Hepatocyte (in vitro differentiated cells and primary cell): ENCODE measurements around the gene SRSF5.

- RAMPAGE, long total RNA = no peak
- RRBS = no CpG with 5 or more reads among the region's 2 CpGs
Measured at GRCh38 chr14:69637789-69638087, 26.3 kb downstream of the SUSD6 start.

- RAMPAGE, long total RNA = no peak
- RRBS = no CpG with 5 or more reads among the region's 3 CpGs
Measured at GRCh38 chr14:69664165-69664364, 52.7 kb downstream of the SUSD6 start.

DNA sequence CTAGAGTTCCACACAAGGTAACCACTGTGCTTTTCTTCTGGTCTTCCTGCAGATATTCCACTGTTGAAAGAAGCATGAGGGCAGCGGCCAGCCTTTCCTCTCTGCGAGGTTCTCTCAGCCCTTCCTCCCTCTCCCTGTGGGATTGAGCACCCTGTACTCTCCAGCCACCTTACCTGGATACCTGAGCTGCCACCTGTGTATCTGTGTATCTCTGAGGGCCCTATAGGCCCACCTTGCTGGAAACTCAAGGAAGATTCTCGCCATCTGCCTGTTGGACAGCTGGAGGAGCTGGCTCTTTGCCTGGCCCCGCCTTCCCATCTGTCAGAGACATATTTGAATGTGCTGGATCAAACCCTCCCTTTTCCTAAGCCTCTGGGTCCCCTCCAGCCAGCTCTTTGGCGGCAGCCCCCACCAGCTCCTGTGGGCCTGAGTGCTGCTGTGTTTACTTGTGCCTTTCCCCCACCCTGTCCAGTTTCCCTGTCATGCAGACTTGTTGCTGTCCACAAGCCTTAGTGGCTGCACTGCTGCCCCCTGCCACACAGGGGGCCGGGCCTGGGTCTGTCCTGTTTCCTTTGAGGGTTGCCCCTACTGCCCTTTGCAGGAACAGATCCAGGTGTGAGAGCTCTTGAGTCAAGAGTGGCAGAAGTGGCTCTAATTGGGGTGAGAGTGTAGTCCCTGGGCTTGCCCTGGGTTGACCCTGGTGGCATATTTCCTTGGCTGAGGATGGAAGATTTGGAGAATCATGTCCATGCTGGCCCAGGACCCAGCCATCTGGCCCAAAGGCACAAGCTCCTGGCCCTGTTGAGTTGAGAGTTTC lies 55.8 kb upstream of the SRSF5 start:
- RAMPAGE, long total RNA = no peak
- RRBS = no CpG with 5 or more reads among the region's 6 CpGs

- RAMPAGE, long total RNA = start-site peak on the plus strand at chr14:69767096-69767196, 2,300 and 799 reads in 2 replicates
- RRBS = 1% methylated on average over 11 of the region's 36 CpGs
Measured at GRCh38 chr14:69766765-69767252, at the start of gene SRSF5. Gene SRSF5 (plus strand): TSS chr14:69767142.

- RAMPAGE, long total RNA = no peak
- RRBS = no CpG with 5 or more reads among the region's 4 CpGs
Measured at GRCh38 chr14:69772435-69772728, 5.4 kb downstream of the SRSF5 start.

GRCh38 chr14:69779522-69780587 lies 12.9 kb downstream of the SRSF5 start:
- RAMPAGE, long total RNA = no peak
- RRBS = no CpG with 5 or more reads among the region's 7 CpGs

DNA sequence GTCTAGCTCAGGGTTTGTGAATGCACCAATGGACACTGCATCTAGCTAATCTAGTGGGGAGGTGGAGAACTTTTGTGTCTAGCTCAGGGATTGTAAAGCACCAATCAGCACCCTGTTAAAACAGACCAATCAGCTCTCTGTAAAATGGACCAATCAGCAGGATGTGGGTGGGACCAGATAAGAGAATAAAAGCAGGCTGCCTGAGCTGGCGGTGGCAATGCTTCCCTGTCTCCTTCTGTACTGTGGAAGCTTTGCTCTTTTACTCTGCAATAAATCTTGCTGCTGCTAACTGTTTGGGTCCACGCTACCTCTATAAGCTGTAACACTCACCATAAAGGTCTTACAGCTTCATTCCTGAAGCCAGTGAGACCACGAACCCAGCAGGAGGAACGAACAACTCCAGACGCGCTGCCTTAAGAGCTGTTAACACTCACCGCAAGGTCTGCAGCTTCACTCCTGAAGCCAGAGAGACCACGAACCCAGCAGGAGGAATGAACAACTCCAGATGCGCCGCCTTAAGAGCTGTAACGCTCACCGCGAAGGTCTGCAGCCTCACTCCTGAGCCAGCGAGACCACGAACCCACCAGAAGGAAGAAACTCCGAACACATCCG lies 66.8 kb upstream of the SLC8A3 start:
- RAMPAGE, long total RNA = no peak
- RRBS = no CpG with 5 or more reads among the region's 17 CpGs

GRCh38 chr14:70640877-70641609 lies 673 bp upstream of the TTC9 start:
- RAMPAGE, long total RNA = no peak
- RRBS = no CpG with 5 or more reads among the region's 36 CpGs

DNA sequence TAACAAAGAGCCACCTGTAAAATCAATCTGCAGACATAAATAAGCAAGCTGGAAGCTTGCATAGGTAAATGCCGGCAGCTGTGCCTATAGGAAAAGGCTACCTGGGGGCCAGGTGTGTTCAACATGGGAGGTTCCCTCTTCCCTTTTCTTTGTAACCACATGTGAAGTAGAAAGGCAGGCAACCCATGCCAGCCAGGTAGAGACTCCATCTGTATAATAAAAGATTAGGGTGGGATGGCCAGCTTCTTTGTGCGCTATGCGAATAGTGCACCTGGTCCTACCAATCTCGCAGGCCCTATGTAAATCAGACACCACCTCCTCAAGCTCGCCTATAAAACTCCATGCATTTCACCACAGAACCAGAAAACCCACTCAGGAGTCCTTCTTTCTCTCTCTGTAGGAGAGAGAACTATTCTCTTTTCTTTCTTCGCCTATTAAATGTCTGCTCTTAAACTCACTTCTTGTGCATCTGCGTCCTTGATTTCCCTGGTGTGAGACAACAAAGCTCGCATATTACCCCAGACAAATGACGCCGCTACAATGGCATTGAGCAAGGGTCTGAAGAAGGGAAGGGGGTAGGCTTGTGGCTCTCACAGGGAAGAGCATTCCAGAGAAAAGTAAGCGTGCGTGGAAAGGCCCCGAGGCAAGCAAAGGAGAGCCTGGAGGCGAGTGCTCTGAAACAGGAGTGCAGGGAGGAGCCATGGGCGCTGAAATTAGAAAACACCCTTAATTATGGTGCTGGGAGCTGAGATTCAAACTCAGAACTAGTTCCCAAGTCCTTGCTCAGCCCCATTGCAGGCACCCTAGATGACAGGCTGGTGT lies 67.3 kb downstream of the TTC9 start:
- RAMPAGE, long total RNA = no peak
- RRBS = no CpG with 5 or more reads among the region's 15 CpGs

- RAMPAGE, long total RNA = no peak
- RRBS = no CpG with 5 or more reads among the region's 1 CpG
Measured at GRCh38 chr14:70738314-70738640, 71.0 kb downstream of the MAP3K9 start.

DNA sequence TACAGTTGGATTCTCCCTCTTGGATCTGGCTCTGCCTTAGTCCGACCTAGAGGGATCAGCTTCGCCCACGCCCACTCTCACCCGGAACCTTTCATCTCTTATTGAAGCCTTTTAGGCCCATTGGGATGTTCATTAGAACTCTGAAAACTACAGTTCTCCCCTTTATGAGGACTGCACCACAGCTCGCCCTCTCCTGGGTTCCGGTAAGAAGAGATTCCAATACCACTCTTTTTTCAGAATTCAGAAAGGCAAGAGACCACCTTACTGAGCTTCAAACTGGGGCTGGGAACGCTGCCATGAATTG lies 728 bp upstream of the MAP3K9 start:
- RAMPAGE, long total RNA = no peak
- RRBS = 16% methylated on average over 3 of the region's 7 CpGs

GRCh38 chr14:70822469-70823120 lies 13.3 kb upstream of the MAP3K9 start:
- RAMPAGE, long total RNA = no peak
- RRBS = no CpG with 5 or more reads among the region's 27 CpGs

- RAMPAGE, long total RNA = no peak
- RRBS = no CpG with 5 or more reads among the region's 5 CpGs
Measured at GRCh38 chr14:70886228-70886673, 21.0 kb upstream of the PCNX1 start.

GRCh38 chr14:70886674-70887171 lies 20.5 kb upstream of the PCNX1 start:
- RAMPAGE, long total RNA = no peak
- RRBS = no CpG with 5 or more reads among the region's 3 CpGs

DNA sequence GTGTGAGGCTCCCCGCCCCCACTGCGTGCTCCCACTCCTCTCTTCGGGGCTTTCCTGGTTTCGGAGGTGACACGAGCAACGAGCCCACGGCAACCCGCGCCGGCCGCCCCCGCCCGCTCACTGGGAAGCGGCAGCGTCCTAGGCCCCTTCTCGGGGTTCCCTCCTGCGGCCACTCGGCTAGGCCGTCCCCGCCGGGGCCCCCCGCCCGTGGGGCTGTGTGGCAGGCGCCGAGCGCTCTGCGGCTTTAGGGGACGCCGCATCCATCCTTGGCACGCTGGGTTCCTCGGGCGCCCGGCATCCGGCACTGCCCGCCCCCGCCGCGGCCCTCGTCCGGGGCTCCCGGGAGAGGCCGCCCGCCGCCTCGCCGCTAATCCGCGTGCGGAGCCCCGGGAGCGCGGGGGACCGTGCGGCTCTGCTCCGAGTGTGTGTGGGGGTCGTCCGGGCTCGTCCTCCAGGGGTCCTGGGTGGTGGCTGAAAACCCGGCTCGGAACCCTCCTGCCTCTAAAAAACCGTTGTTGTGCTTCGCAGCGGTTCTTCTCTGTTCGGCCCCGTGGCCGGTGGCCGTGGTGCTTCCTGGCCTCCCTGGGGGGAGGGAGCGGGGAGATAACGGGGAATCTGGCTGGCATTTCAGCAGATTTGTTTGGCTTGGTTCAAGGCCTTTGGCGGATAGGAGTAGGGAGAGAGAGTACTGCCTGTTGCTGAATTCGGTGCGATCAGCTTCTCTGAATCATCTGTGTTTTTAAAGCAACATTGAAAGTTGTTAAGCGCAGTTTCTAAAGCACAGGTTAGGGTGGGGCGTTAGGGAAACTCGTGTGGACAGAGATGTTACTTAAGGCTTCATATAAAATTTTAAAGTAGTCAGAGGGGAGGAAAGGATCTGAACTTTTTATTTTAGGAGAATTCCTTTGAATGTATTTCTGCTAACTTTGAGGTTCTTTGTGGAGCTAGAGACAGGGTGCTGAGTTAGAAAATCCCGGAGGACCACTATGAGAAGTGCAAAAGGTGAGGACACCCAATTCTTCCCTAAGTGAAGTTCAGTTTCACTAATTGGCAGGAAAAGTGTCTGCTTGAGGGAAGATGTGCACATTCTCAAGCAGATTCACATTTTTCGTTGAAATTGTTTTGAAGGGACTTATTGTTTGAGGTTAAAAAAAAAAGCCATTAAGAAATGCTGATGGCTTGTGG lies 1.3 kb downstream of the PCNX1 start:
- RAMPAGE, long total RNA = no peak
- RRBS = under 1% methylated on average over 43 of the region's 77 CpGs

DNA sequence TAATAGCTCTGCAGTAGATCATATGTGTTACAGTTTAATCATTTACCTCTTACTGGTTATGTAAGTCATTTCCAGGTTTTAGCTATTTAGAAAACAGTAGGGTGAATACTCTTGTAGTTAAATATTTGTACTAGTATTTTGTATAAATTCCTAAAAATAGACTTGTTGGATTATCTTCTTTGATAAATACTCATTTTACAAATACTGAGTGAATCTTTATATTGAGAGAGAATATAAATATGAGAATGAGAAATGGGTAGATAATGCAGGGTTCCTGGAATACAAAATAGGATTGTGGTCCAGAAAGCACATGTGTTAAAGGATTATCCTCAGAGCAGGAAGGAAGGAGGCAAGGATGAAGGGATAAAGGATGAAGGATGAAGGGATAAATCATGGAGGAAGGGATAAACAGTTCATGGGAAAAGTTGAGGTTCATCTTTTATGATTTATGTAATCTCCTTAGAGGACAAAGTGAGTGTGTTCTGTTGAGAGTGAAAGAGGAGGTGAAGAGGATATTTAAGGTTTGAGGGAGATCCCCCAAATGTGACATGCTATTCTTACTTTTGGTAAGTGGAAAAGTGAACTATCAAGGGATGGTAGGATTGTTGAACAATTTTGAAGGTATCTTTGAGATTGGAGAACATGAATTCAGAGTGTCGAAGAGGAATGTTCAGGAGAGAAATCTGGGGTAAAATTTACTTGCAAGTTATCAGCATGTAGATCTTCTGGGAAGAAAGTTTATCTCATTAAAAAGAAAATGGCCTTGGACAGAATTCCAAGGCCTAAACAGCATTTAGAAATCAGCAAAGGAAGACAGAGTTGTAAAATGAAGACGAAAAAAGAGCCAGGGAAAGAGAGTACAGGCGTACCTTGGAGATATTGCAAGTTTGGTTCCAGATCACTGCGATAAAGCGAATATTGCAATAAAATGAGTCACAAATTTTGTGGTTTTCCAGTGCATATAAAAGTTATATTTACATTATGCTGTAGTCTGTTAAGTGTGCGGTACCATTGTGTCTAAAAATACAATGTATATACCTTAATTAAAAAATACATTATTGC lies 8.7 kb downstream of the PCNX1 start:
- RAMPAGE, long total RNA = no peak
- RRBS = no CpG with 5 or more reads among the region's 6 CpGs

- RAMPAGE, long total RNA = no peak
- RRBS = no CpG with 5 or more reads among the region's 7 CpGs
Measured at GRCh38 chr14:70946686-70947216, 39.5 kb downstream of the PCNX1 start.

- RAMPAGE, long total RNA = no peak
- RRBS = no CpG with 5 or more reads among the region's 5 CpGs
Measured at GRCh38 chr14:70977328-70977814, 70.1 kb downstream of the PCNX1 start.

DNA sequence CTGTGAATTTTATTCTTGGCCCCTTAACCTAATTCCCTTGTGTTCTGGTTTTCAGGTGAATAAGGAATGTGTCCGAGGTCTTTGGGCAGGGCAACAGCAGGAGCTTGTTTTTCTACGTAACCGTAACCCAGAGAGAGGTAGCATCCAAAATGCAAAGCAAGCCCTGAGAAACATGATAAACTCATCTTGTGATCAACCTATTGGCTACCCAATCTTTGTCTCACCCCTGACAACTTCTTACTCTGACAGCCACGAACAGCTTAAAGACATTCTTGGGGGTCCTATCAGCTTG lies 196.0 kb downstream of the PCNX1 start:
- RAMPAGE, long total RNA = no peak
- RRBS = no CpG with 5 or more reads among the region's 4 CpGs

- RAMPAGE, long total RNA = no peak
- RRBS = no CpG with 5 or more reads among the region's 14 CpGs
Measured at GRCh38 chr14:72443829-72444536, 449.9 kb downstream of the DPF3 start.